Cardiac ventricle fibroblast (primary cell): ENCODE measurements around the gene PNMA1.

- RAMPAGE, long total RNA: no peak
Measured at GRCh38 chr14:72849405-72849744, 44.5 kb downstream of the DPF3 start.

- RAMPAGE, long total RNA: no peak
Measured at GRCh38 chr14:72891771-72892155, 2.1 kb downstream of the DPF3 start.

- RAMPAGE, long total RNA: no peak
Measured at GRCh38 chr14:72959930-72960129, 33.6 kb downstream of the DCAF4 start.

DNA sequence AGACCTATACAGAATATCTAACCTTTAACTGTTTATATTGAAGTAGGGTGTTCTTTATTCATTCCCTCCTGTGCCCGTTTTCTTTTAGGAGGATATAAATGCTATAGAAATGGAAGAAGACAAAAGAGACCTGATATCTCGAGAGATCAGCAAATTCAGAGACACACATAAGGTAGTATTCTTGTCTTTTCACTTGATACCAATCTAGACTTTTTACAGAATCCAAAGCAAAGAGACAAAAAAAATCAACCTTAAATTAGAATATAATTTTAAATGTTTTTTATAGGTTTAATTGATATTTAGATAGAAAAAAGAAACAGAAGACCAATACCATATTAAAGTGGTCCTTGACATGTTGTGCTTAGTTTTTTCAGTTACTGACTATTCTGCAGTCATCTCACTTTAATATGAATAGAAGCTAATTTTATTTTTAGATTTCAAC lies 36.7 kb upstream of the PSEN1 start:
- RAMPAGE, long total RNA: no peak

DNA sequence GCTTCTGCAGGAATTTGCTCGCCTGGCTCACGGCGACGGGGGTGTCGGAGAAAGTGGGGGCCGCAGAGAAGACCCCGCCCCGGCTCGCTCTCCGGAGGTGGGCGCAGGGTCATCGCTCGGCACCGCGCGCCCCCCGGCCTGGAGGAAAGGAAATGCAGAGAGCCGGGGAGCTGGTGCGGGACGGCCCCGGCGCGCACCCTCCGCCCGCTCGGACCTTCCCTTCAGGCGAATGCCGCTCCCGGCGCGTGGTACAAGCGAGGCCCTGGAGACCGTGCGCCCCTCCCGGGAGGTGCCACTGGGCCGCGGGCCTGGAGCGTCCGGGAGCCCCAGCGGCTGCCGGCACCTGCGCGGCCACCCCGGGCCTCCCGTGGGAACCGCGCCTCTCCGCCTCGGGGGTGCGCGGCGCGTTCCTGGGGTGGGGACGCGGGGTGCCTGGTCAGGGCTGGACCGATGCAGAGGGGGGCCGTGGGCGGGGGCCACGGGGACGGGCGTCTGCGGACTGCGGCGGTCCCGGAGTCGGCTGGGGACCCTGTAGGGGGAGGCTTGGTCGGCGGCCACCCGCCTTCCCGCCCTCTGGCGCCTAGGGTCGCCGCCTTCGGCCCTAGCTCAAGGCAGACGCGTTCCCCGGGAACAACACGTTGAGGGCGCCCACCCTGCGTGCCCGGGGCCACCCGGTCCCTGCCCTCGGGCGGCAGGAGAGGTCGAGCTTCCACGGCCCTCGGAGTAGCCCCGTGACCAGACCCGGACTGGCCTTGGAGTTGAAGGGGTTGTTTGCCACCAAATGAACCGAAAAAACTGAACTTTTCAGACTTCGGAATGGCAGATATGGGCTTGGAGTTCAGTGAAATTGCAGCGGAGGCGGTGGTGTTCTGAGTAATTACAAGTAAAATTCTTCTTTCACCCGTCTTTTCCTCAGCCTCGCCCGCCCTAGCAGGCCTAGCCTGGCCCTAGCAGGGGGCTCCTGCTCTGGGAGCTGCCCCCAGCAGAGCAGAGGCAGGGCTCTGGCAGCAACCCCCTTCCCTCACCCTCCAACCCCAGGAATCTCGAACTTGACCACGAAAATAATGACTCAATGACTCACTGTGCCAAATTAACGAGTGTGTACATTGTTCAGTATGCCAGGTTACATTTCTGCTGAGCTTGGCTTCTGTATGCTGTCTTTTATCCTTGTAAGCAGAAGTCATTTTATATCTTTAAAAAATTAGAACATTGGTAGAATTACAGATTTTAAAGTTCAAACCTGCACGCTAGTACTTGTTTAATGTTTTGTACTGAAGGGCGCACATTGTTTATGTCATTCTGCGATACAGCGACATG lies 807 bp downstream of the PAPLN start:
- RAMPAGE, long total RNA: no peak

GRCh38 chr14:73424303-73424843 lies 34.0 kb downstream of the NUMB start:
- RAMPAGE, long total RNA: no peak

DNA sequence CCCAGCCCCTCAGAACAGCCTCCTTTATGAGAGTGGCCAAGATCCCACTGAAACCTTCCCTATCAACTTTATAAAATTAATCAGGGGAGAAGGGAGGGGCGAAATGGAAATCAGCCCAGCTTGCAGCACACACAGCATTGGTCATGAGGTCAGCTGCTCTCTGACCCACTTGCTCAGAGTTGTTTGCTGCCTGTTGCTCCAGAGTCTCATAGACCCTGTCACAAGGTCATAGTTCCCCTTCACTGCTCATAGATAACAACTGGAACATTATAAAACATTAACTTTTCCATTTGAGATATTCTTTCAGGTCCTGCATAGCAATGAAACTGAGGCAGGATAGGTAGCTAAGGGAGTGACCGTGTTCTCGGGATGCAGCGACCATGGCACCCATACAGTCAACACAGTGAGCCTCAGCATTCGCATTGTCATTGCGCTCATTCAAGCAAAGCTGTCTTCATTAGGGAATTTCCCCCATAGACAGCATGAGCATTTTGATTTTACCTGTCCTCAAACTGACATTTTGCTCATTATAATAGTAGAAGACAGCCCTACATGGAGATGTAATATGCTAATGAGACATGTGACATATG lies 8.8 kb downstream of the HEATR4 start:
- RAMPAGE, long total RNA: no peak

DNA sequence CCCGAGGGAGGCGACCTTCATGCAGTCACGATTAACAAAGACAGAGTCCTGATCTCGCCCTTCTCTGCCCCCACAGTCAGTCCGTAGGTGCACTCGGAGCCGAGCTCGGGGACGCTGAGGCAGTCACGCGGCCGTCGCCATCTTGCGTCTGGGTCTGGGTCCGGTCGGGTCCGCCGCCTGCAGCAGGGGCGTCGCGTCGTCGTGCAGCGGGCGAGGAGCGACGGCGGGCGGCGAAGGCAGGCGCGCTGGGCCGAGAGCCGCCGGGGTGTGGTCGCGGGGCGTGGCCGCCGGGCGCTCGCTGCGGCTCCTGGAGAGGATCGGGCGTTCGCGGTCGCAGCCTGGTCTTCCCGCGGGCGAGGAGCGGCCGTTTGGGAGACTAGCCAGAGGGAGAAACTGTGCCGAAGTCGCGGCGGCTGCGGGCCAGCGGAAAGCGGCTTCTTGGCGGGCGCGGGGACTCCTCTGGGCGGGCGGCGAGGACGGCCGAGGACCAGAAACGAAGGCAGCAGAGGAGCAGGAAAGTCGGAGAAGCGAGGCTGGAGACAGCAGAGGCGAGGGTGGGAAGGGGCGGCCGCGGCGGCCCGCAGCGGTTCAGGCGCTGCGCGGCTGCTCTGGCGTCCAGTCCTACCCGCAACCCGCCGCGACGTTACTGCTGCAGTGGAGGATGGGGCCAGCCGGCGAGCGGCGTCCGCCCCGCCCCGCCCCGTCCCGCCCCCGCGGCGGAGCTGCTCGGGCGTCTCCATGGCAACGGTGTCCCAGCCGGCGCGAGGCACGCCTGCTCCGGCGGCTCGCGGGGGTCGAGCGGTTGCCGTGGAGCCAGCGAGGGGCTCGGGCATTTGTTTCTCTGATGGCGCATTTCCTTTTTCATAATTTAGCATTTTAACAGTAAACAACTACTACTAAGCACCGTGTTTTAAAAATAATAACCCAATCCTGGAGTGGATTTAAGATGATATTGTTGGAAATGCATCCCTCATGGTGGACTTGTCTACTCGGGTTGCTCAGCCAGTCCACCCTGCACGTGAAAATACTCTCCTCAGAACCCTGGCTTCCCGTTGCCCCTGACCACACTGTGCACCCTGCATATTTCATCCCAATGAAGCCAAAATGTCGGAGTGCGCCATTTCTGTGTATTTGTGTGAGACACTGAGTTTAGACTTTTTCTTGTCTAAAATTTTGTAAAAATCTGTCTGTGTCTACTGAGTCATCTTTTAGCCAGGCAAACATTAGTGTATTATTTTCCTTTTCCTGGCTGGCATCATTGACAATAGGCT lies at the start of gene PNMA1:
TSS of gene PNMA1 (minus strand) at position 651 of the 1,271 bp plus-strand sequence.
- RAMPAGE, long total RNA: no peak

DNA sequence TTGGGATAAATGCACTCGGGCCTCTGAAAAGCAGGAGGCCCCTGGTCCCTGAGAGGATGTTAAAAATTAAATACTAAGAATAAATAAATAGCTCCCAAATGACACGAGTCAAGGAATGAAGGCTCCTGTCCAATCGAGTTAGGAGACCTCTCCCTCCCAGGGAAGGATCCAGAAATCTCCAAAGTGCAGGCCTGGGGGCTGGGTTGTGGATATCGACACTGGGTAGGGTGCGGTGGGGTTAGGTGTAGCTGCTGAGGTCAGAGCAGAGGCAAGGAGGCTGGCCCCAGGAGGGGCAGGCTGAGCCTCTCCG lies 3.4 kb upstream of the PNMA1 start:
- RAMPAGE, long total RNA: no peak

DNA sequence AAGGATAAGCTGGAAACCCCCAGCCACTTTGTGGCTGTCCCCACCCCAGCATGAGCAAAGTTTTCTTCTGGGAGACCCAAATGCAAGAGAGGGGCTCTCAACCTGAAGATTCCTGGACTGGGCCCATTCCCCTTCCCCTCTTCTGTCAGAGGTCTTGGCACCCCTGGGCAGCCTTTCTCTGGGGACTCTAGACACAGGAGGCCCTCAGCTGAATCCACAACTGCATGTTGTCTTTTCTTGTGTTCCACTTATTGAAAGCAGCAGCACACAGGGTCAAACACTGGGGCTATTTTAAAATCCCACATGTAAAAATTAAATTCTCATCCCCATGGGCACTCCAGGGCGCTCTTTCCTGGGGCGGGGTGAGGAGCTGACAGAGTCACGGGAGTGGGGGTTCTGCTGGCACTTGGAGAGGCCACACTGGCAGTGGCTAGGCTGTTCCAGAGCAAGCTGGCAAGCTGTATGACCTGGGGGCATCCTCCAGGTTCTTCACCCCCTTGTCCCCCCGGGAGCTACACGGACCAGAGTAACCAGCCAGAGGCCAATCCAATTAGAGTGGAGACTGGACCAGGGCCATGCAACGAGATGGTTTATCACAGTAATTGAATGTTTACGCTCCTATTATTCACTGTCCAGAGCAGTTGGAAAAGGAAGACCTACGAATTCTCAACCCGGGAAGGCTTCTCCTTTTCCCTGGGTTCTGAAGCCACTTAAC lies 2.4 kb downstream of the MIDEAS start:
- RAMPAGE, long total RNA: no peak

DNA sequence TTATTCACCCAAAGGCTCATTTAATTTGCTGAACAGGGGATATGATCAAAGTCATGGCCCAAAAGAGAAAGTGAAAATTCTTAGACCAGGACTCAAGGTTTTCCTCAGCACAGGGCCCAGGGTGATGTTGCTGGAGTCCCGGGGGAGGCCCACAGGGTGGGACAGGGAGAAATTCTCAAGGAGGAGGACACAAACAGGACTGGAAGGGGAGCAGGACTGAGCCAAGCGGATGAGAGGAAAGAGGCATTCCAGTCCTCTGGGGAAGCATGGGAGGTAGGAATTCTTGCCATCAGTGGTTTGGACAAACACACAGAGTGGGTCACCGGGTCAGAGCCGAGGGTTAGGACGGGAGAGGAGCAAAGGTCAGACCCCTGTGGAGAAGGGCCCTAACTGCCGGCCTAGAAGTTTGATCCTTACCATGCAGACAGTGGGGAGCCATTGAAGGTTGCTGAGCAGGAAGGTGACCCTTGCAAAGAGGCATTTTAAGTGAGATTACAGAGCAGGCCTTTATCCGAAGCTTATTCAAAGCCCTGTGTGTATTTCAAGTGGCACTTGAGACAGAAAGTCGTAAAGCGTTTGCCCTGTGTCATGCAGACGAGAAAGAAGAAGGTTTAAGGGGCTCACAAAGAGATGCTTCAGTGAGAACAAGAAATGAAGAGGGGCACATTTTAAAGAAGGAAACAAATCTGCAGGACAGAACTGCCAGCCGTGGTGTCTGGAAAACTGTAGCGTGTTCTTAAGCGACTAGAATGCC lies 23.2 kb upstream of the MIDEAS start:
- RAMPAGE, long total RNA: no peak

- RAMPAGE, long total RNA: no peak
Measured at GRCh38 chr14:73785434-73786424, 25.6 kb upstream of the MIDEAS start.

GRCh38 chr14:73966649-73967164 lies 16.6 kb downstream of the COQ6 start:
- RAMPAGE, long total RNA: no peak

DNA sequence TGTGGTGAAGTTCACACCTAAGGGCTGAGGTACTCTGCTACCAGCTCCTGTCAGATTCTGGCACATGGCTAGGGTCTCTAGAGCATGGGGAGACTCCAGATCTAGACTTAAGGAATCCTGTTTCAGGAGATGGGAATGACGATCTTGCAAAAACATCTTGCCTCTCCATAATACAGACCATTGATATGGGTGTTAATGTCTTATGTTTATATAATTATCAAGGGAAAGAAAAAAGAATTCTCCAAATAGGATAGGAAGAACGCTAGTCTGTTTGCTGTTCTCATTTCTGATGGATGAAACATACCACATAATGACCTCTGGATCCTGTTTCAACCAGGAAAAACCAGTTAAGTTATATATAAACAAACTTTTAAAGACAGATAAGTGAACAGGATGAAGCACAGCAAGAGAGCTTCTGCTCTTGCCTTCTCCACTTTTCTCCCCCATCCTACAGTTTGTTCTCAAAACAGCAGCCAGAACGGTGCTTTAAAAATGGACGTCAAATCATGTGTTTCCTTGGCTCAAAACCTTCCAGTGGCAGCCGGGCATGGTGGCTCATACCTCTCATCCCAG lies 27.8 kb downstream of the COQ6 start:
- RAMPAGE, long total RNA: no peak

GRCh38 chr14:73997316-73997914 lies 21.7 kb downstream of the ENTPD5 start:
- RAMPAGE, long total RNA: no peak

DNA sequence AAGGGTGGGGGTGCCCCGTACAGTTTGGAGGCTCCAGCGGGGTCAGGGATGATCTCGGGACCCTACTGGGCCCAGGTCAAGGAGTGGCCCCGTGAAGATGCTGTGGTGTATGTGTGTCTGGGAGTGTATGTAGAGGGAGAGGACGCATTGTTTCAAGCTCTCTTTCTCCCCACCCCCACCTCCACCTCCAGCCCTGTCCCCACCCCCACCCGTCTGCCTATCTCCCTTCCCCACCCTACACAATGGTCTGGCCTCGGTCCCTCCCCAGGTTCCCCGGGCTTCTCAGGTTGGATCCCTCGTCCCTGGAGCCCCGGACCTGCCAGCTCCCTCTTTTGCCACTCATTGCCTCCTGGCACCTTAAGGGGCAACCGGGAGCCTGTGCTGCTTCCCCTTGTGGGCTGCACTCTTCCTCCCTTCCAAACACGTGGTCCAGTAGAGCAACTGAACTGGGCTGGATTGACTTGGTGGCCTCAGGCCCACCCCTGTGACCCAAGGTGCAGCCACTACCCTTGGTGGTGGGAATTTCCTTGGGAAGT lies 483 bp downstream of the VRTN start:
- RAMPAGE, long total RNA: no peak

- RAMPAGE, long total RNA: no peak
Measured at GRCh38 chr14:74503097-74503814, 9.7 kb downstream of the ISCA2 start.

DNA sequence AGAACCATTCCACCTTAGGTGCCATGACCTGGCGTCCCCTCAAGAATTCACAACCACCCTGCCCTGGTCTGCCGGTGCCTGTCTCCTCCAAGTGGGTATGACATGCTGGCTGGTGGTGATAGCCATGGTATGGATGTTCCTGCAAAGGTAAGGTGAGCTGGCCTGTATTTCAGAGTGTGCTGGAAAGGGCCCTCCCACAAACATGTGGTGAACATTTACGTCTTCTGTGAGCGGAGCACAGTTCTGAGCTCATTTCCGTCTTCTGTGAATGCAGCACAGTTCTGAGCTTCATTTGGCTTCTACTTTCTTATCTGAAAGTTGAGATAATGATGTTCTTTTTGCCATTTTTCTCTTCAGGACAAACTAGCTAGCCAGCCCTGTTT lies 5.3 kb upstream of the LTBP2 start:
- RAMPAGE, long total RNA: no peak

- RAMPAGE, long total RNA: no peak
Measured at GRCh38 chr14:74852989-74853498, 22.9 kb downstream of the PROX2 start.

GRCh38 chr14:74942097-74942896 lies 13.1 kb downstream of the PGF start:
- RAMPAGE, long total RNA: no peak